ENCODE measurements around the gene PGAP1.

GRCh38 chr2:191571424-191571926, 106.5 kb upstream of the NABP1 start:
- PRO-cap, result no peak

DNA sequence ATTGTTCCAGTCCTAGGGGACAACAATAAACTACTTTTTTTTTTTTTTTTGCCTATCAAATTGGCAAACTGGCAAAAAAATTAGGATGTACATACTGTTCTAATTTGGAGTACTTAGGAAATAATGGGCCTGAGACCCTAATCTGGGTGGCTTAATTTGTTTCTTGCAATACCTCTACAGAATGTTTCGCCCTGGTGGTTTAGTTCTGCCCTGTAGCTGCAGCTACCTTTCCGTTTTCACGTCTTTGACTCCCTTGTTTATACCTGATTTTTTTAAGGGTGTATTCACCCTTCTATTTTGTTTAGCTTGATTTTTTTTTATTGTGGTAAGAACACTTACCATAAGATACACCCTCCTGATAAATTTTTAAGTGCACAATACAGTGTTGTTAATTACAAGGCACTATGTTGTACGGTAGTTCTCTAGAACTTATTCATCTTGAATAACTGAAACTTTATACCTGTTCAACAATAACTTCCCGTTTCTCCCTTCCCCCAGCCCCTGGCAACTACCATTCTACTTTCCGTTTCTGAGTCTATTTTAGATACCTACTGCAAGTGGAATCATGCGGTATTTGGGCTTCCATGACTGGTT, 49.0 kb upstream of the NABP1 start:
- PRO-cap, result no peak

DNA sequence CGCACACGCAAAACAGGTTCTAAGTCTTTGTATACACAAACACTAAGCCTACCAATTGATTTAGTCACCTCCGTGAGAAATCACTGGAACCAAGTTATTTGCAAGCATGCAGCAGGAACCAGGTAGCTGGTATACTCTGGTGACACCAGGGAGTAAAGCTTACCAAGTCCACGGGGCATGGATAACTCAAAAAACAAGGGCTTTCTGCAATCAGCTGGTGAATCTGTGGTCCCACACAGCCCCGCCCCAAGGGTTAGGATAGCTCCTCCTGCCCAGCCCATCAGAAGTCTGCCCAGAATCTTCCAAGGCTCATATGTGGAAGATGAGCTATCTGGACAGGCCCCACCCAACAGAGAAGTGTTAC, 39.5 kb upstream of the NABP1 start:
- PRO-cap, result no peak

- PRO-cap, result no peak
Observed at GRCh38 chr2:191679142-191679490, 1.2 kb downstream of the NABP1 start.

DNA sequence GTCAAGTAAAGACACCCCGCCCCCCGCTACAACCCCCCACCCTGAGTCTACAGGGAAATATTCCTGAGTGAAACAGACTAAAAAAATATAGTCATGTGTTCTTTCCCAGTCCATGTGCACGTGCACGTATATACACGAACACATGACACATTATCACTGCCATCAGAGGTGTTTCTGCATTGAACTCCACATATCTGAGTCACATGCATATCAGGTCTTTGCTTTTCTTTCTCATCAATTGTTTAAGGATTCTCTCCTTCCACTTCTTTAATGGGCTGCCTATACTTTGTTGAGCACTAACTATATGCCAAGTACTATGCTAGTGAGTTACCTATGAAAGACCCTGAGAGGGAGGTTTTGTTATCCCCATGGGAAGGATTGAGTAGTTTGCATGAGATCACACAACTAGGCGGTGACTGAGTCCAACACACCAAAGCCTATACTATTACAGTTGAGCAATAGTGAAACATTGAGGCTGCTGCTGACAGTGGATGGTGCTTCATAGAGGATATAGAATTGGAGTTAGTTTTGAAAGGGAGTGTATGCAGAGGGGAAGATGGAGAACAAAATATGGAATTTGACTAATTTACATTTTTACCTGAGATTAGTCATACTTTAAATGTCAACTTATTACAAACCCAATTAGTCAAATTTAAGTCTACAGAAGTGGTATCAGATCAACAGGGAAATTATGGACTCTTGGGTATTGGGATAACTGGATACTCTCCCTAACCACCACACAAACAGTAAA, 15.8 kb downstream of the NABP1 start:
- PRO-cap, result no peak

- PRO-cap, result no peak
Observed at GRCh38 chr2:191837449-191837762, 9.5 kb downstream of the CAVIN2 start.

- PRO-cap, result no peak
Observed at GRCh38 chr2:191866866-191867602, 20.1 kb upstream of the CAVIN2 start.

DNA sequence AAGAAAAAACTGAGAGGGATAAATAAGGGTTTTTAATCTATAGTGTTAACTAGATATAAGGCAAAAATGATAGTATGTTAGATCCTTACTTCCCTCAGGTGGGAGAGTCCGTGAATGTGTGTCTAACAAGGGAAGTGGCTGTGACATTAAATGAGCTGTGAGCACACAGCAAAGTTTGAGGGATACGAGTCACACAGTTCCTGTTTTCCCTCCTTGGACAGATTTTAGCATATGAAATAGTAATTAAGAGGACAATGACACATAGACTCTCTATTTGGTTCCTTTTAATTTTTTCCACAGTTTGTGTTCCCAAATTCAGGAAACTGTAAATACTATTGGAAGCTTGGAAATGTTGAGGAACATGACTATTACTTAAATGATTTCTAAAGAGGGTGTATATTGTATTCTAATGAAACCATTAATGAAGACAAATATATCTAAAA, 148.4 kb upstream of the CAVIN2 start:
- PRO-cap, result no peak

GRCh38 chr2:192195966-192196242, 1.2 kb upstream of the TMEFF2 start:
- PRO-cap, result no peak

DNA sequence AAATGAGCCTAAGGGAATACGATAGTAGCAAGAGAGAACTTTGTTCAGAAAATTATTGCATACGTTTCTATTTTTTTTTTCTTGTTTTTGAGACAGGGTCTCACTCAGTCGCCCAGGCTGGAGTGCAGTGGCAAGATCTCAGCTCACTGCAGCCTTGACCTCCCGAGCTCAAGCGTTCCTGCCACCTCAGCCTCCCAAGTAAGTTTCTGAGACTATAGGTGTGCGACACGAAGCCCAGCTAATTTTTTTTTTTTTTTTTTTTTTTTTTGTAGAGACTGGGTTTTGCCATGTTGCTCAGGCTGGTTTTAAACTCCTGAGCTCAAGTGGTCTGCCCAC, 96.6 kb upstream of the SLC39A10 start:
- PRO-cap, result no peak

GRCh38 chr2:196133902-196134236, 37.5 kb downstream of the STK17B start:
- PRO-cap, result no peak

DNA sequence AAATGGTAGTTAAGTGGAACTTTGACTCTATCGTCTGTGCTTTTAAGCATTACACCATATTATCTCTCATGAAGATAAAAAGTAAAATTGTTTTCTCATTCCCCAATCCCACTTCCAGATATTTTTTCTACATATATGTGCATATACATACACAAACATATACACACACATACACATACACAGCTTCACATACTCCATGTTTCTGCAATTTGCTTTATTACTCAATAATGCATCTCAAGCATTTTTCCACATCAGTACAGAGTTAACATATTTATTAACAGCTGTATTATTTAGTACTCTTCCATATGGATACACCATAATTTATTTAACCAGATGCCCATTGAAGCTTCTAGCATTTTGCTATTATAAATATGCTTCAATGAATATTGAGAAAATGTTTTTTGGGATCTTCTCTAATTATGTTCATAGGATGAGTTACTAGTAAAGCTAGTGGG, 33.3 kb downstream of the STK17B start:
- PRO-cap, result no peak

DNA sequence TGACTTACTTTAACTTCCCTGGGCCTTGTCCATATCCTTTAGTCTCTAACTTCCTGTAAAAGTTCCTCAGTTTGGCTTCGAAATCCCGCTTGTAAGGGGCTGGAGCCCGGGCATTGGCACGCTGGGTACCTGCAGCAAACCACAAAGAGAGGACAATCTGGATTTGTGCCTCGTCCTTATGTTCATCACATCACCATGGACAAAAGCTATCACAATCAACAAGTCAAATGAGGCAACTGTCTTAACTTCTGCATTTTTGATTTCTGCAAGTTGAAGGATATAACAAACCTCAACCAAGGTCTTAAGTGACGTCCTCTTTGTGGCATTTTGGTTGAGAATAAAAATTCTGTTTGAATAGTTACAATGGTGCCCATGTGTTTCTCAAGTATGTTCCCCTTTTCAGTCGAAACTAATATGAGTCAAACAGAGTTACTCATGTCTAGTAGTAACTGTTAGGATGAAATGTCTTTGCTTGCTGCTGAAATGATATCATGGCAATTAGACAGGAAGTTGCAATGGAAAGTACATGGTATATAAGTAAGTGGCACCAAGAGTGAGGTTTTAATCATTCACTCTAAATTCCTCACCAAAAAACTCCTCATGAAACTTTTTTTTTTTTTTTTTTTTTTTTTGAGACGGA, 70.8 kb upstream of the STK17B start:
- PRO-cap, result no peak

DNA sequence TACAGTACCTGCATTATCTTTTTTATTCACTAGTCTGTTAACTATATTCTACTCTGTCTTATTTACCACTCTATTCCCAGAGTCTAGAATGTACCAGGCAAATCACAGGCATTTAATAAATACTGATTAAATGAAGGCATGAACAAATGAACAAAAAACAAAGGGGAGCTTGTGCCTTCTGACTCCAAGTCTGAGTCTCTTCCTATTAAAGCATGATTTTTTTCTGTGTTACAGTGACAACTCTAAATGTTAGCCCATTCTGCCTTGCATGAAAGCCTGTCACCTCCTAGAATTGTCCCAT, 133.0 kb upstream of the STK17B start:
- PRO-cap, result no peak

- PRO-cap, result unidirectional peak, plus-strand start at chr2:196331416
Observed at GRCh38 chr2:196330839-196331590, 159.6 kb upstream of the STK17B start.

GRCh38 chr2:196601358-196601930, 8.1 kb upstream of the HECW2 start:
- PRO-cap, result no peak

DNA sequence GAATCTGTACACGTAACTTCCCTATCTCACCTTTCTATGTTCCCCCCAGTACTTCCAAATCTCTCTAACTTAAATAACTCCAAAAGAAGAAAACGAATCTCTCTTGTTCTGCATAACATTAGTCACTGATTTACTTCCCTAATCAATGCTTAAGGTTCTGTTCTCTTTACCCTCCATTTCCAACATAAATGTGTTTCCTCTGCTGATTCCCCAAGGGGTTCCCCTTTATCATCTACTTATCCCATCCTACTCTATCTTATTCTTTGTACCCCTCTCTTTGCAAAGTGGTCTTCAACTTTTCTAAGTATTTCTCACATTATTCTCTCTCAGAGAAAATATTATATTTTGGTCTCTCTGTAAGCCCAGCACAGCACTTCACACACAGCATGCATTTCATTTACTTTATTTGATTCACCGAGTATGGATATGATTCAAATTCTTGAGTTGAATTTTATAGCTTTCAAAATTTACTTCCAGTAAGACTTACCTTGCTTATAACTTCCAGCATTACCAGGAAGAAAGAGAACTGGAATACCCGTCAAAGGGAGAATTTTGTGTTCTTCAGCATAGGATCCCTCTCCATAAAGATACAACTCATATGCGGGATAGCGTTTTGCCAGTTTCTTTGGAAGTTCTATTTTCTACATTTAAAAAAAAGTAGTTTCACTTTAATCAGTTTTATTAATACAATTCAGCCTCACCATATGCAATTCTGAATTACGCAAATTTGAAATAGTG, 6.8 kb downstream of the PGAP1 start:
- PRO-cap, result no peak

DNA sequence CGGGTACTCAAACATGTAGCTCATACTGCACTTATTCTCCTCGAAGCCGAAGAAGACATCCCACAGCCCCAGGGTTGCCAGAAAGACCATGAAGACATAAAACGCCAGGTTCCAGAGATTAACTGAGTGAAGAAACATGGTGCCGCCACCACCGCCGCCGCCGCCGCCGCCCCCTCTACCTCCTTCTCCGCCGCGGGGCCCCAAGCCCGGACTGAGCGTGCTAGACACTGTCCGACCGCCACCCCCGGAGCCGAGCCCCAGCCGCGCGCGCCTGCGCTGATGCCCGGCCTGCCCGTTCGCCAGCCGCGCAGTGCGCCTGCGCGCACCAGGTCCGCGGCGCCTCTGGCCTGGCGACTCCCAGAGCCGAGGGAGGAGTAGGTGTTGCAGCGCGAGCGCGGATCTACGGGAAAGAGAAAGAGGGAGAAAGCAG, at the start of gene PGAP1:
Gene PGAP1, minus strand, starts transcription at position 229 of the 430 bp plus-strand sequence.
- PRO-cap, result bidirectional peak, plus-strand start at position 360 of the sequence, minus-strand start at position 252 of the sequence

DNA sequence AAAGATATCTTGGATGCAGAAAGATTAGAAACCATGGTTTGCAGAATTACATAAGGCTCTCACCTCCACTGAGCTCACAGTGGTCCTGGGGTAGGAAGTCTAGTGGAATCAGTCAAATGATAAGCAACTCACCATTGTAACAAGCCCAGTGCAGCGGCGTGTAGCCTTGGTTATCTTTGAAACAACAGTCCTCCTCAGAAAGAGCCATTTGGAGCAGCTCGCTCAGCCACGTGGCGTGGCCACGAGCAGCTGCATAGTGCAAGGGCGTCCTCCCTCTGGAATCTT, 79.0 kb upstream of the PGAP1 start:
- PRO-cap, result no peak

DNA sequence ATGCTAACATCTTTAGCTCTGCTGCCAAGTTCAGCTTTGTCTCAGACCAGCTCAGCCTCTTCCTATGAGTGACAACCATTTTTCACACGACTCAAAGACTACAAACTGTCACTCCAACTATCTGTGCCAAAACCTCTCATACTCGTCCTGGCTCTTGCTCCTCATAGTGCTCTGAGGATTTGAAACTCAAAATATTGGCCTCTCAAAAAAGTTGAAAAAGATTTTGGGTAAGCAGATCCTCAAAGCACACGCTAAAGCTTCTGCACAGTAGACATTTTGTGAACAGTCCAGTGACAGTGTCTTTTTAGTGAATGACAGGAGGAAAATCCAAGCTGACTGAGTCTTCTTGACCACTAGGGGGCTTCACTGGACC, 85.4 kb upstream of the PGAP1 start:
- PRO-cap, result no peak

Data from rectum (tissue), 1 donor.